Pulmonary lymph node (tissue), 1 donor: ENCODE results near the genes NOTCH2NLB and H4C15.

GRCh38 chr1:148397414-148397910 lies 85.6 kb downstream of the PPIAL4G start:
- PRO-cap: no peak

DNA sequence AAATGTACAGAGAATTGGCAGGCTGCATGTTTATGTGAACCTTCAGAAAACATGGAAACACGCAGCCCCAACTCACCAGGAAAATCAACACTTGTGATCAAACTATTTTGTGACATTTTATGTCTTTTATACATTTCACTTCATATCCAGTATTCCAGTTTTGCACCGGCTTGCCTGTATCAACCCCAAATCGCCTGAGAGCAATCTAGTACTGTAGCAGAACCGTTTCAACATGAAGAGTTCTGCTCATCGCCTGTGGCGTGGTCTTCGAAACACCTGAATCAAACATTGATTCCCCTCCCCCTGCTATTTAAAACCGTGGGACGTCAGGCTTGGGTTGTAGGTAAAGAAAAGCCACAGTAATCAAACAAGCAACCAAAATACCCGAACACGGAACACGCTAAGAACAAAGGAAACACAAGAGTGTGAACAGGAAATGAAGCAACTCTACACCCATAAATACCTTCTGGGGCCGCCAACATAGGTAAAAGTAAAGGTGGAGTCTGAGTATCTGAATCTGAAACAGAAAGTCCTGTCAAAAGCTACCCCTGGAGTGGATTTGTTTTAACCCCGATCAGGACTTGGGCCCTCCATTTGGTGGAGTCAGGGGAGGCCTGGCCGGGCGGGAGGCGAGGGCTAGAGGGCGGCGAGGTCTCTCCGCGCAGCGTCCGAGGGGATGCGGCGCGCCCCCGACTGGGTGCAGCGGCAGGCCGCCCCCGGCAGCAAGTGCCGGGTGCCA lies 24.8 kb downstream of the PPIAL4G start:
- PRO-cap: no peak

- PRO-cap: no peak
Observed at GRCh38 chr1:148679350-148680027, at the start of gene NOTCH2NLB. Gene NOTCH2NLB (minus strand): TSS chr1:148679746.

DNA sequence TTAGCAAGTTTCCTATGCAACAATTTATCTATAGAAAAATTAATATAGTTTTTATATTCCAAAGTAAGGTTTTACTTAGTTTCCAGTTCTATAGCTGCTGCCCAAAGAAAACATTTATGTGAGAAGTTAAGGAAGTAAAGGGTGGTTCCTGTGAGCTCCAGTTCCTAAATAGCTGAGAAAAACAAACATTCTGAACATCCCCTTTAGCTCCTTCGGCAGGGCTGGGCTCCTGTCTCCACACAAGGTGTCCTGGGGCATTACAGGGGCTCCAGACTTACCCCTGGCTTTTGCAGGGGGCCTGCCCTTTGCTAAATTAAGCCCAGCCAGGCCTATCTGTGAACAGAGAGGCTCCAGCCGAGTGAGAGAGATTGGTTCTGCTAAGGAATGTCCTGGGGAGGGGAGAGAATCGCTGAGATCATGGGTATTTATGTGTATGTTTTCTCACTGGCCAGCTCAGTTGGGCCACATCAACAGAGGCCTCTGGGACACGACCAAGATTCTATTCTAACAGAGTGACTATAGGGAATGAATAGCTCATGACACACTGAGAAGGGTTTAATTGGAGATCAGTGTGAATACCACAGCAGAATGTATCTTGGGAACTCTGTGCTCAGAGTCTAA lies 72.6 kb downstream of the PDE4DIP start:
- PRO-cap: no peak

DNA sequence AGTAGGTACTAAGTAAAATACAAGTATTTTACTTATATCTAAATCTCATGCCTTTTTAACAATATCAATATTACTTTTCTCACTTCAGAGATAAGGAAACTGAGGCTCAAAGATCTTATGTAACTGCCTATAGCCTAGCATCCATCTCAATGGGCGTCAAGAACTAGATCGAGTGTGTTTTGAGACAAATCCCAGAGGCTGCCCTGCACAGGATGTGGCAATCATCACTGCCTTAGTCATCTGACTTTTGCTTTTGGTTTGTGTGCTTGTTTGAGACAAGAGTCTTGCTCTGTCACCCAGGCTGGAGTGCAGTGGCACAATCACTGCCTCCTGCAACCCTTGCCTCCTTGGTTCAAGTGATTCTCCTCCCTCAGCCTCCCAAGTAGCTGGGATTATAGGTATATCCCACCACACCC lies 57.1 kb upstream of the NBPF9 start:
- PRO-cap: no peak

- PRO-cap: no peak
Observed at GRCh38 chr1:149428335-149428646, 37.9 kb downstream of the NOTCH2NLC start.

DNA sequence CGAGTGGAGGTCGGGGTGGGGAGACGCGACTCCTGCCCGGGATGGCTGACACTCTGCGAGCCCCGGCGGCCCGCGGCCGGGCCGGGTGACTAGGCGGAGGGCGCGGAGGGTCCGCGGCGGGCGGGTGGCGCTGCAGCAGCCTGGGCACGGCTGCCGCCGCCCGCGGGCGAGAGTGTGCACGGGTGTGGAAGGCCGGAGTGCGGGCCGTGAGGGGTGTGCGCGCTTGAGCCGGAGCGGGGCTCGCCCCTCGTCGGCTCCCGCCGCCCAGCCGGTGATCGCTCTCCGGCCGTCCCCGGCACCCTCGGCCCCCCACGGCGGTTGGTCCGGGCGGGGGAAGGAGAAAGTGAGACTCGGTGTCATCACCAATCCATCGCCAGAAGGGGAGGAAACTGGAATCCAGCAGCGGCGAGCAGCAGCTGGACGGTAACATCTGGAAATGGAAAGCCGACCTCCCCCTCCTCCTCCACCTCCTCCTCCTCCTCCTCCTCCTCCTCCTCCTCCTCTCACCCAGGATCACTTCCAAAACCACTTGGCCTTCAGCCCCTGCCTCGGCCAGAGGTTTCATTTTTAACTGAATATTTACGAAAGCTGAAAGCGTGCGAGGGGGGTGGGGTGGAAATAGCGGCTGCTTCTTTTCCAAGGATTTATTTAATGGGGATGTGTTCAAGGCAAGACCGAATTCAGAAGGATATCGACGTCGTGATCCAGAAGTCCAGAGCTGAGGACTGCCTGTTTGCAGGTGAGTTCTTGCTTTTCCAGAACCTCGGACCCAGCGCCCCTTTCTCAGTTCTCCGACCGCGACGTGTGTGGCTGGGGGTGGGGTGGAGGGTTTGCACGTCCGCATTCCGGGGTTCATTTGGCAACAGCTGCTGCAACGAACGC lies 23.4 kb downstream of the PPIAL4C start:
- PRO-cap: unidirectional peak, plus-strand start at position 370 of the sequence; unidirectional peak, minus-strand start at position 804 of the sequence

DNA sequence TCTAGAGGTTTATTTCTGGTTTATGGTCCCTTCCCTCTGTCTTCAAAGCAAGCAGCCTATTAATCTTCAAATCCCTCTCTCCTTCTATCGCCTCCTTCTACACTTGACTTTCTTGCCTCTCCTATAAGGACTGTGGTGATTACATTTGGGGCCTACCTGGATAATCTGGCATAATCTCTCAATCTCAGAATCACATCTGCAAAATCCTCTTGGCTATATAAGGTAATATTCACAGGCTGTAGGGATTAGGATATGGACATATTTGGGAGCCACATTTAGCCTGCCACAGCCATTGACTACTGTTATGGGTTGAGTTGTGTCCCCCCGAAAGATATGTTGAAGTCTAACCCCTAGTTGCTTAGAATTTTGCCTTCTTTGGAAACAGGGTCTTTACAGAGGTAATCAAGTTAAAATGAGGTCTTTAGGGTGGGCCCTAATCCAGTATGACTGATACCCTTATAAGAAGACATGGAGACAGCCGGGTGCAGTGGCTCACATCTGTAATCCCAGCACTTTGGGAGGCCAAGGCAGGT lies 3.7 kb upstream of the H2AC19 start:
- PRO-cap: no peak

DNA sequence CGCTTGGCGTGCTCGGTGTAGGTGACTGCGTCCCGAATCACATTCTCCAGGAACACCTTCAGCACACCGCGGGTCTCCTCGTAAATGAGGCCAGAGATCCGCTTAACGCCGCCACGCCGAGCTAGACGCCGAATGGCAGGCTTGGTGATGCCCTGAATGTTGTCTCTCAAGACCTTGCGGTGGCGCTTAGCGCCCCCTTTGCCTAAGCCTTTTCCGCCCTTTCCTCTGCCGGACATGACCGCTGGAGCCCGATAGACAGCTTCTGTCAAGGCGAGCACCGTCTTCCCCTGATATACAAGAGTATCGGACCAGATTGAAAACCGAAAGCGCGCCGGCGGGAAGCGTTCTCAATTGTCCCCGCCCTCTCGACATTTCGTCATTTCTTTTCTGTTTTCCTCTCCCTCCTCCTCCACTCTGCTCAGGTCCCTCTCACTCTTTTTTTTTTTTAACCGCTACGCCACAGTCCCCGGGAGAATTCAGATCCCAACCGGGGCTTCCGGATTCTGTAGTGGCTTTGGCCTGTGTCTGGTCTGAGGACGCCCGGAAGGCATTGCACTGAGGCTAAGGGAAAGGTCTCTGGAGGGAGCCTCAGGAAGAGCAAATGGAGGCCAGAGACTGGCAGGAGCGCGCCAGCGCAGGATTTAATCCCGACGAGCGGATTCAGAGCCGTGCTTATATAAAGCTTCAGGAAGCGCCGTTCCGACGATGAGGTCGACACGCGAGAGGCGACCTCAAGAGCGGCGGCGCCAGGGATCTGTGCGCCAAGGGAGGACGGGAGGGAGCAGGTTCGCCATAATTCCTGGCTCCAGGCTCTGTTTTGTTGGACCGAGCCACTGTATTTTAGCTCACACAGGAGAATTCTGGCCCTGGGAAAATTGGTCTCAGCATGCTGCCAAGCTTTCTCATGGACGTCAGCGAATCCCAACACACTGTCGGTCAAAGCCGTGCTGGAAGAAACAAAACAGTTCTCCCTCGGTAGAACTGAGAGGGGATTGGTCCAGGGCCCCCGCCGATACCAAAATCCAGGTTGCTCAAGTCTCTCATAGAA lies at the start of gene H4C15:
TSS of gene H4C15 (minus strand) at position 264 of the 1,048 bp plus-strand sequence.
- PRO-cap: unidirectional peak, minus-strand start at position 264 of the sequence

GRCh38 chr1:149903559-149904421 lies 4.4 kb downstream of the BOLA1 start:
- PRO-cap: no peak

- PRO-cap: no peak
Observed at GRCh38 chr1:149925515-149926242, 1.9 kb downstream of the SF3B4 start.

GRCh38 chr1:149926243-149926742 lies 1.3 kb downstream of the SF3B4 start:
- PRO-cap: no peak

- PRO-cap: unidirectional peak, plus-strand start at chr1:149937602
Observed at GRCh38 chr1:149937089-149938133, 732 bp upstream of the MTMR11 start.

DNA sequence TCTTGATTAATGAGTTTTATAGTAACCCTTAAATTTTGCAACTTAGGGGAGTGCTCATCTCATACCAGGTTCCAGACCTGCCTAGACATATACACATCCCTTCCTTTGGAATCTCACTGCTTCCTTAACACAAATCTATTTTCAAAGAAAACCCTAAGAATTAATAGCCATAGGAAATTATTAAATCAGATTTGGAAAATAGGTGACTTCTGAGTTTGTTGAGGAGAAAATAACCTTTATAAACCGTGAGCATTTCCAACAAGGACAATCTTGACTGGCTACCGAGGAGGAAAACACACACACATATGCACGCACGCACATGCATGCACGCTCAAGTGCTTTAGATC lies 5.1 kb upstream of the MTMR11 start:
- PRO-cap: no peak

DNA sequence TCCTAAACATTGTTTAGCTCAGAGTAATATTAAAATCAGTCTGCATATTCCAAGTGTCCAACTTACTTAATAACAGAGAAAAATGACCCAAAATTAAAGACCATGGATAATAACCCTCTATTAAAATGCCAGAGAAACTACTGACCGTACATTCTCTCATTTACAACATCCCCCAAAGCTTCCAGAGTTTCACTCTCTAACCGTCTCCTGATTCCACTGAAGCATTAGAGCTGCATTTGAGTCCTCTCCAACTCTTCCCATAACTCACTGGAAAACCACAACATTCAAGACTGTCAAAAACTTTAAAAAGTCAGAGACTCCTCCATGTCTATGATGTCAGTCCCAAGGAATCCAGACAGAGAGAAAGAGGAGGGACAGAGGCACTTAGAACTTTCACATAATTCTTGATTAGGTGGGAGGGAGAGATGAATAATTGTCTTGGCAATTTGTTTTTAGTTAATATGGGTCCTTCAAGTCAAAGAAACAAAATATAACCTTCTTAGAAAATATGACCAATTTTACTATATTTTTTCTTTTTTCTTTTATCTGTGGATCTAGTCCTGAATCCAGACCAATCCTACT lies 24.1 kb downstream of the OTUD7B start:
- PRO-cap: no peak

GRCh38 chr1:150006569-150007285 lies 3.8 kb downstream of the OTUD7B start:
- PRO-cap: no peak

- PRO-cap: no peak
Observed at GRCh38 chr1:150020707-150021191, 10.2 kb upstream of the OTUD7B start.

DNA sequence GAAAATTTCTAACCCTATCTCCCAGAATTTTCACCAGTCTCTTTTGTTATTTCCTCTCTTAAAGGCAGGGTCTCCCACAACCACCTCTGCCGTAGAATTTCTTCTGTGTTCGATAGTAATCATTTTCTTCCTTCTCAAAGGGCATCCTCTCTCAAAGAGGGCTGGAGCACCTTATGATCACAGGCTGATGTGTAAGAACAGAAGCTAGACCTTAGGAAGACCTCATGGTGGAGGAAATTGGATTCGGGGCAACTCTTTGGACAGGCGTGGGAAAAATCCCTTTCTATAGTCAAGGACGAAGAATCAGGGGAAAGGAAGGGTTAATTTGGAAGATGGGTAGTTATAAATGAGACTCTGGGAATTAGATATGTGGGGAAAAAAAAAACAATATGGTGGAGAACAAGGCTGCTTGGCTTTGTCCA lies 3.8 kb downstream of the PLEKHO1 start:
- PRO-cap: no peak

- PRO-cap: no peak
Observed at GRCh38 chr1:150153965-150154439, 4.3 kb downstream of the PLEKHO1 start.

DNA sequence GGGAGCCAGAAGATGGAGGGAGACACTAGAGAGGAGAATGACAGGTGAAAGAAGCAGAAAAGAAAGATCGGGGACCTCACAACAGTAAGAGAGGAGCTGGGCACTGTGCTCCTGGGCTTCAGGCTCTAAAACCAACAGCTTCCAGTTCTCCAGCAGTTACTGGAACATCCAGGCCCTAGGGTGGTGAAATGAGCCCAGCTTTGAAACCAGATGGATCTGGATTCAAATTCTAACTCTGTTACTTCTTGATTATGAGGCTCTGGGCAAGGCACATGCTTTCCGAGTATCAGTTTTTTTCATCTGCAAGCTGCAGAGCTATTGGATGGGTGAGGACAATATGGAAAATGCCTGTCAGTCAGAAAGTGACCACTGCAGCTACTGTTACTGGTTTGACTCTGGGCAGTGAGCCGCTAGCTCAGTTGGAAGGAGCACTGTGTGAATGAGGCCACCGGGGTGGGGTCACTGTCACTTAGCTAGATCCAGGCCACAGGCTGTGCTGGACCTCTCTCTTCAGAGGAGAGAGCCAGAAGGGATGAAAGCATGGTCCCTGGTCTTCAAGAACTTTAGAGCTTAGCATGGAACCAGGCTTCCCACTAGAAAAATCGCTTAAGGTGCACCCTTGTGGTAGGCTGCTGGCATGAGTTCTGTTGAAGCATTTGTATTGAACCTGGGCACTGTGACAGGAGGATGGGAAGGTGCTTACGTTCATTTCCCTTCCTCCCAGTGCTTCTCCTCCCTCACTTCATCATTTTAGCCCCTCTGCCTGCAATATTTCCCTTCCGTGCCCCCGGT lies 12.2 kb downstream of the PLEKHO1 start:
- PRO-cap: unidirectional peak, minus-strand start at position 744 of the sequence